Vermiform appendix (tissue), 1 donor: ENCODE measurements around a stretch of chr19.

DNA sequence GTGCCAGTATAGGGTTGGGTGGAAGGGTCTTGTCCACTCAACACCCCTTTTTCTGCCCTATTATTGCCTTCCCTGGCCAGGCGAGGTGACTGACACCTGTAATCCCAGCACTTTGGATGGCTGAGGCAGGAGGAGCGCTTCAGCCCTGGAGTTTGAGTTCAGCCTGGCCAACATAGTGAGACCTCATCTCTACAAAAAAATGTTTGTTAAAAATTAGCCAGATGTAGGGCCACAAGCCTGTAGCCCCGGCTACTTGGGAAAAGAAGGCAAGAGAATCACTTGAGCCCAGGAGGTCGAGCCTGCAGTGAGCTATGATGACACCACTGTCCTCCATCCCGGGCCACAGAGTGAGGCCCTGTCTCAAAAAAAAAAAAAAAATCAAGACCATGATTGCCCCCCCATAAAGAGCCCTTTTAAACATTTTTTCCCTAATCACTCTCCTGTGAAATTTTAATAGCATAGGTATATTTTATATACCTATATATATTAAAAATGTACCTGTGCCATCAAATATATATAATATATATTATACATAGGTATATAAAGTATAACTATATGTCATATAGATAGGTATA, 49.5 kb downstream of the NFIC start:
- PRO-cap: no peak

- PRO-cap: no peak
Observed at GRCh38 chr19:3431588-3432230, 48.6 kb downstream of the SMIM24 start.

- PRO-cap: no peak
Observed at GRCh38 chr19:3433239-3433891, 47.0 kb downstream of the SMIM24 start.

GRCh38 chr19:3467539-3468458, 12.5 kb downstream of the SMIM24 start:
- PRO-cap: no peak

DNA sequence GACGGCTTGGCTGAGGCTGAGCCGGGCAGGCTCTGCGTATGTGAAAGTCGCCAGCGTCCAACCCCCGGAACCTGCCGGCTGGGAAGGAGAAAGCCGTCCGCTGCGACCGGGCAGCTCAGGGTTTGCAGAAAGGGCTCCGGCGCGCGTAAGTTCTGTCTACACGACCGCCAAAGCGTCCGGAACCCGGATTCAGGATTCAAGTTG, 731 bp downstream of the SMIM44 start:
- PRO-cap: no peak

DNA sequence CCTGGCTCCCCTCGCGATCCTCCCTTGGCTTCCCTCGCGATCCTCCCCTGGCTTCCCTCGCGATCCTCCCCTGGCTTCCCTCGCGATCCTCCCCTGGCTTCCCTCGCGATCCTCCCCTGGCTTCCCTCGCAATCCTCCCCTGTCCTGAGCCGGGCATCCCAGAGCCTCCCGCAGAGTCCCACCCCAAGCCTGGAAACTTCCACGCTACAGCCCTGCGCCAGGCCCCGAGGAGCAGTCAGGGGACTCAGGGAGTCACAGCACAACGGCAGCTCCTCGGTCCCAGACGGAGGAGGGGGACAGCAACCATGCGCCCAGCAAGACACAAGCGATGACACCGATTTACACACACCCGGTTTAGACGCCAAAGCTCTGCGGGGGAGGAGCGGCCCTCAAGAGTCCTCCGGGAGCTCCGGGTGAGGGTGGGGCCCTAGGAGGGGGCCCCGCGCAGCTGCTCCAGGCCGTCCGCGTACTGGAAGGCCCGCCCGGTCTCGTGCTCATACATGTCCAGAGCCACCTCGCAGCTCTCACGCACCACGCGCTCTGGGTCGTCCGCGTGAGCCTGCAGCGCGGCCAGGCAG, 7.9 kb upstream of the SMIM44 start:
- PRO-cap: no peak

GRCh38 chr19:3539285-3540066, 502 bp downstream of the TEKTIP1 start:
- PRO-cap: no peak

- PRO-cap: no peak
Observed at GRCh38 chr19:3644576-3645008, 18.0 kb upstream of the CACTIN start.

DNA sequence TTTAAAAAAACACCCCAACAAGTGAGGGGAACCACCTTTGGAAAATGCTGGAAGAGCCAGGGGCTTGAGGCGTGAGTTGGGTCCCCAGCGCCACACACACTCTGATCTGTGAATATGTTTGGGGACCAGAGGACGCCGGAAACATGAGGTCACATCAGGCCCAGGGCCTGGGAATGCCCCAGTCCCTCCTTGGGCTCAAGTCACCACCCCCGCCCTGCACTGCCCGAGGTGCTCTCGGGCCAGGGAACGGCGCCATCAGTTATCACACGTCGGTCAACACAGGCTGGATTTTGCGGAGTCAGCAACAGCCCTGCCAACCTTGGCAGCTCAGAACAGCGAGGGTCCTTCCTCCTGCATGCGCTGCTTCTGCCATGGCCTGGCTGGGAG, 31.3 kb upstream of the CACTIN start:
- PRO-cap: no peak

- PRO-cap: no peak
Observed at GRCh38 chr19:3669725-3669958, 30.6 kb downstream of the PIP5K1C start.

DNA sequence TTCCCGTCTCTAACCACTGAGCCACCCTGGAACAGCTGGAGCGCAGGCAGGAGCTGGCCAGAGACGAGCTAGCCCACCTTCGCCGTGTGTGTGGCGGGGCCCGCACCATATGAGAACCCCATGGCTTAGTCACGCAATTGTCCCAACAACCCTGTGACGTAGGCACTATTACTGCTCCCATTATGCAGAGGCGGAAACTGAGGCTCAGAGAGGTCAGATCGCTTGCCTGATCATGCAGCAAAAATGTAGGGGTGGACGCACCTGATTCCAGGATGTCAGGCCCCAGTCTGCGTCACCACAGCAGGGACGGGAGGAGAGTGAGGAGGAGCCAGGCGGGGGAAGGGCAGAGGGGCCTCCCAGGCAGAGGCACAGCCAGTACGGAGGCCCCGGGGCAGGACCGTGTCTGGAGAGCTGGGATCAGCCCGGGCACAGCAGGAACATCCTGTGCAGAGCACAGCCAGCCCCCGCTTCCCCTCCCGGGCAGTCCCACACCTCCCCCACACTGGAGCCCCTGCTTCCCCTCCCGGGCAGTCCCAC, 16.8 kb downstream of the PIP5K1C start:
- PRO-cap: no peak

GRCh38 chr19:3721414-3722029, 13.3 kb downstream of the TJP3 start:
- PRO-cap: bidirectional peak, plus-strand start at chr19:3721731, minus-strand start at chr19:3721561

- PRO-cap: no peak
Observed at GRCh38 chr19:3783728-3784158, 2.4 kb downstream of the MATK start.

DNA sequence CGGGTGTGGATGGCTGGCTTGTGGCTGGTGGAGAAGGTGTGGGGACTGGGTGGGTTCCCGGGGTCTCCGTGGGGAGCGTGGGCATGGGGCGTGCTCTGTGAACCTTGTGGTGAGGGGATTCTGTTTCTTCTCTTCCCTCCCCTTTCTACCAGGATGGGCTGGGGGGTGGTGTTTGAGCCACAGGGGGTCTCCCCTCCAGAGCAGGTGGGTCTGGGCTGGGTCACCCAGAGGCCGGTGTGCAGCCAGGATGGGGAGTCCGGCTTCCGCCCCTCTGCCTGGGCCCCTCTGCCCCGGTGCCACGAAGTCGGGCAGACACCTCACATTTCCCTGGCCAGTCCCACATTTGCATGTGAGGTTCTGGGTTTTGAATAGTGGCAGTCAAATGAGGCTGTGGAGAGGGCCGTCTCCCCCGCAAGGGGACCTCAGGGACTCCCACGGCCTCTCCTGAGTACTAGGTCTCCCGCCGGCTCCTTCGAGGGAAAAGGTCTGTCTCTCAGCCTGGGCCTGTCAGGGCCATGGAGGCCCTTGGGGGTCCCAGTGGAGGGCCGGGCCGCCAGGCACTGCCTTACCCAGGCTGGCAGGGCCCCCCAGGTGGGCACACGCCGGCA, 24.1 kb upstream of the MATK start:
- PRO-cap: no peak

GRCh38 chr19:3982516-3983432, 2.5 kb downstream of the EEF2 start:
- PRO-cap: no peak

- PRO-cap: no peak
Observed at GRCh38 chr19:4020408-4020778, 12.9 kb downstream of the PIAS4 start.

DNA sequence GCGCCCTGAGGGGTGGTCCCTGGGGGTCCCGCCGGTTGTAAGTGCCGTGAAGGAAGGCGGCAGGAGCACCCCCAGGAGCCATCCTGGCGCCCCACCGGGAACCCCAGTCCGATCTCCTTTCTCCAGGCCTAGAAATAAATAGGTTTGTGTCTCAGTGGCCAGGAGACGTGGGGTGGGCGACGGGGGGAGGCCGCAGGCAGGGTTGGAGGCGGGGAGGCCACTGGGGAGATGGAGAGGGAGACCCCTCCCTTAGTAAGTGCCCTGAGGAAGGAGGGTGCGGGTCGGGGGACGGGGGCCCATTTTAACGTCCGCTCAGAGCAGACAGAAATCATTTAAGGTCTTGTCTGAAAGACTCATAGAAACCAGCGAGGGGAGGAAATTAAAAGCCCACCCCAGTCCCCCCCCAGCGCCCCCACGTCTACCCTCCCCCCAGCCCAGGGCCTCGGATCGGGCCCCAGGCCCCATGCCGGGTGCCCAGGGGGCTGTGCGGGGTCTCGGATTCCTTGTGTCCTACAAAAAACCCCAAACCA, 19.7 kb downstream of the ZBTB7A start:
- PRO-cap: no peak

DNA sequence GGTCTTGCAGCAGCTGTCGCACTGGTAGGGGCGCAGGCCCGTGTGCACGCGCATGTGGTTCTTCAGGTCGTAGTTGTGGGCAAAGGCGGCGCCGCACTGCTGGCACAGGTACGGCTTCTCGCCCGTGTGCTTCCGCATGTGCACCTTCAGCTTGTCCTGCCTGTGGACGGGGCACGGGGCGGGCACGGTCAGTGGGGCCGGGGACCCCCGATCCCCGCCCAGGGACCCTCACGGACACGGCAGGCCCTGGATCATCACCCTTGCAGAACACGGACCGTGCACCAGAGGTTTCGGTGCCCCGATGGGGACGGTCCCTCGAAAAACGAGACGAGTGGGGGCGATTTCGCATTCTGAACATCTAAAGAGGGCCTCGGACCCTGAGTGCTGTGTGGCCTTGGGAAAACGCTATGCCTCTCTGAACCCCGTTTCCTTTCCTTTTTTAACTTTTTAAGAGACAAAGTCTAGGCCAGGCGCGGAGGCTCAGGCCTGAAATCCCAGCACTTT, 18.6 kb downstream of the ZBTB7A start:
- PRO-cap: no peak

GRCh38 chr19:4052594-4053502, 13.9 kb downstream of the ZBTB7A start:
- PRO-cap: bidirectional peak, plus-strand start at chr19:4052746, minus-strand start at chr19:4052430; unidirectional peak, minus-strand start at chr19:4053265

GRCh38 chr19:4062624-4063564, 3.8 kb downstream of the ZBTB7A start:
- PRO-cap: no peak